Gallbladder (tissue), 1 donor: Measurements from ENCODE around the genes ZNF610, ZNF611, ZNF320, ZNF888, ZNF677 and ZNF765.

DNA sequence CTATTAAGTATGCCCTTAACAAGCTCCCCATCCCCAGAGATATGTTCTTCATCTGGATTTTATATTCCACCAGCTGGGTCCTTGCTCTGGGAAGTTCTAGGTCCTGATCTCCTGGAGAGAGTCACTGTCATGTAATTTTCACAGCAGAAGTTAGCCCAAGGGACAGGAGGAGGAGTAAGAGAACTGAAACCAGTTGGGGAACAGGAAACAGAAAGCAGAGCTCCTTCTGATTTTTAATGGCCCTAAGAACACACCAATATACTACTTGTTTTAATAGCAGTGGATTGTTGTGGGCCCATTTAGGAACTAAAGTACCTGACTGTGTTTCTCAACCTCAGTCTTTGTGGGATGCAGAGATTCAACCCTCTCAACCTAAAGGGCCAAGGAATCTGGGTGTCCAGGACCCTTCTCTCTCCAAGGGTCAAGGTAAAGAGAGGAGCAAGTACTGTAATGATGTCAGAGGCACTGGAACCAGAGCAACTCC, 8.2 kb upstream of the FPR3 start:
- PRO-cap = no peak

GRCh38 chr19:51976128-51976410, 10.6 kb downstream of the ZNF350 start:
- PRO-cap = no peak

DNA sequence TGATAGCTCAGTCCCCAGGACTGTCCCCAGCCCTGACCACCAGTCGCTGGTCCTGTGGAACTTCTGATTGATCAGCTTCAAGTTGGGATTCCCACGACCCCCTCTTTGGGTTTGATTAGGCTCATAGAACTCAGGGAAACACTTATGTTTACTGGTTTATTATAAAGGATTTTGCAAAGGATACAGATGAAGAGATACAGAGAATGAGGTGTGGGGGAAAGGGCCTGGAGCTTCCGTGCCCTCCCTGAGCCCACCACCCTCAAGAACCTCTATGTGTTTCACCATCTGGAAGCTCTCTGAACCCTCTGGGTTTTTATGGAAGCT, 13.8 kb downstream of the PPP2R1A start:
- PRO-cap = no peak

- PRO-cap = no peak
Measured at GRCh38 chr19:52205471-52205812, 15.6 kb downstream of the PPP2R1A start.

- PRO-cap = bidirectional peak, plus-strand start at chr19:52336245, minus-strand start at chr19:52336159
Measured at GRCh38 chr19:52335931-52336465, at the start of gene ZNF610. ZNF610 (plus strand) TSS chr19:52336243.

DNA sequence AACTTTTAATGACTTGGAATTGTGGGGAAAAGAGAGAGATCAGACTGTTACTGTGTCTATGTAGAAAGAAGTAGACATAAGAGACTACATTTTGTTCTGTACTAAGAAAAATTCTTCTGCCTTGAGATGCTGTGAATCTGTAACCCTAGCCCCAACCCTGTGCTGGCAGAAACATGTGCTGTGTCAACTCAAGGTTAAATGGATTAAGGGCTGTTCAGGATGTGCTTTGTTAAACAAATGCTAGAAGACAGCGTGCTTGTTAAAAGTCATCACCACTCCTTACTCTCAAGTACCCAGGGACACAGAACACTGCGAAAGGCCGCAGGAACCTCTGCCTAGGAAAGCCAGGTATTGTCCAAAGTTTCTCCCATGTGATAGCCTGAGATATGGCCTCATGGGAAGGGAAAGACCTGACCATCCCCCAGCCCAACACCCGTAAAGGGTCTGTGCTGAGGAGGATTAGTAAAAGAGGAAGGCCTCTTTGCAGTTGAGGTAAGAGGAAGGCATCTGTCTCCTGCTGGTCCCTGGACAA, 11.3 kb upstream of the ZNF701 start:
- PRO-cap = no peak

DNA sequence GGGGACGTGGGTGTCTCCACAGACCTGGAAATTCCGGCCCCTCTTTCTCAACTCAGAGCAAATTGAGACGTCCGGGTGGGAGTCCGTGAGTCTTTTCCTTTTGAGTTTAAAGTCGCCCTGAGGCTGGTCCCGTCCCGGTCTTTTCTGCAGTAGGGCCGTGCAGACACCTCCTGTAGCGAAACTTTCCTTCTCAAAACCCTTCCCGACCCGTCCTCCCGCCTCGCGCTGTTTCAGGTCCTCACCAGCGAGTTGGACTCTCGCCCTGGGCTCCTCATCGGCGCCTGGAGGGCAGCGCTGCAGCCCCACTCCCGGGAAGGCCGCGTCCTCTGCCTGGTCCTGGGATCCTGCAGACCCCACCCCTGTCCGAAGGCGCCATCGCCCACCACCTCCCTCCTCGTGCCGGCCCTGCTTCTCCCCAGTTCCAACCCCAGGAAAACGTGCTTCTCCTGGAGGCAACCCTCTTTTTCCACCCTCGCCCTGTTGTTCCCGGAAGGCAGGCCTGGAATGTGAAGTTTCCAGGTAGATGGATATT, 15.0 kb downstream of the ZNF701 start:
- PRO-cap = bidirectional peak, plus-strand start at position 274 of the sequence, minus-strand start at position 146 of the sequence

DNA sequence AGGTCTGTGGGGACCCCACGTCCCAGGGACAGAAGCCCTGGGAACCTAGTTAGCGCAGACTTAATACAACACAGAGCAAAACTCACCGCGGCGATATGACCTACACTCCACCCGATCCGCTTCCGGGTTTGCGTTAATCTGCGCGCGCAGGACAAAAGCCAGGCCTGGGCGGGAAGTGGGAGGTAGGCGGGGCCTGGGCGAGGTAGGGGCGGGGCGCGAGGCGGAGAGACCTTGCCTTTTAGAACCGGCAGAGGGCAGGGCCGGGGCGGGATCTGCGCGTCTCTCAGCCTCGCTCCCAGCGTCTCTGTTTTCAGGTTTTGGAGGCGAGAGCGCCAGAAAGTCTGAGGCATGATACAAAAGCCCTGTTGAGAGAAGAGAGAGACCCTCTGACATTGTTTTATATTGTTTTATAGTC, at the start of gene ZNF611:
Gene ZNF611 (minus strand): TSS at position 130 of the 415 bp plus-strand sequence.
- PRO-cap = bidirectional peak, plus-strand start at position 250 of the sequence, minus-strand start at position 130 of the sequence

- PRO-cap = bidirectional peak, plus-strand start at chr19:52897858, minus-strand start at chr19:52897615
Measured at GRCh38 chr19:52897112-52898052, at the start of gene ZNF320. ZNF320 (minus strand) TSS chr19:52897635.

GRCh38 chr19:52923321-52923789, at the start of gene ZNF888:
ZNF888 (minus strand) TSS chr19:52923428.
- PRO-cap = bidirectional peak, plus-strand start at chr19:52923544, minus-strand start at chr19:52923422

DNA sequence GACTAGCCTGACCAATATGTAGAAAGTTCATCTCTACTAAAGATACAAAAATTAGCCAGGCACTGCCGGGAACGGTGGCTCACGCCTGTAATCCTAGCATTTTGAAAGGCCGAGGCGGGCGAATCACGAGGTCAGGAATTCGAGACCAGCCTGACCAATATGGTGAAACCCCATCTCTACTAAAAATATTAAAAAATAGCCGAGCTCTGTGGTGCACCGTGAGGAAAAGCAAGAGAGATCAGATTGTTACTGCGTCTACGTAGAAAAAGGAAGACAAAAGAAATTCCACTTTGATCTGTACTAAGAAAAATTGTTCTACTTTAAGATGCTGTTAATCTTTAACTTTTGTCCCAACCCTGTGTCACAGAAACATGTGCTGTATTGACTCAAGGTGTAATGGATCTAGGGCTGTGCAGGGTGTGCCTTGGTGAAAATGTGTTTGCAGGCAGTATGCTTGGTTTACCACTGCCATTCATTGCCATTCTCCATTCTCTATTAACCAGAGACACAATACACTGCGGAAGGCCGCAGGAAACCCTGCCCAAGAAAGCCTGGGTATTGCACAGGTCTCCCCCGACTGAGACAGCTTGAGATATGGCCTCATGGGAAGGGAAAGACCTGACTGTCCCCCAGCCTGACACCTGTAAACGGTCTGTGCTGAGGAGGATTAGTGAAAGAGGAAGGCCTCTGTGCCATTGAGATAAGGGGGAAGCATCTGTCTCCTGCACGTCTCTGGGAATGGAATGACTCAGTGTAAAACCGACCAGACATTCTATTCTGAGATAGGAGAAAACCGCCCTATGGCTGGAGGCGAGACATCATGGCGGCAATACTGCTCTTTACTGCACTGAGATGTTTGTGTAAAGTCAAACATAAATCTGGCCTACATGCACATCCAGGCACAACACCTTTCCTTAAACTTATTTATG, 12.9 kb upstream of the ZNF888 start:
- PRO-cap = bidirectional peak, plus-strand start at position 387 of the sequence, minus-strand start at position 269 of the sequence

- PRO-cap = no peak
Measured at GRCh38 chr19:52944141-52944885, 18.4 kb downstream of the ZNF816 start.

DNA sequence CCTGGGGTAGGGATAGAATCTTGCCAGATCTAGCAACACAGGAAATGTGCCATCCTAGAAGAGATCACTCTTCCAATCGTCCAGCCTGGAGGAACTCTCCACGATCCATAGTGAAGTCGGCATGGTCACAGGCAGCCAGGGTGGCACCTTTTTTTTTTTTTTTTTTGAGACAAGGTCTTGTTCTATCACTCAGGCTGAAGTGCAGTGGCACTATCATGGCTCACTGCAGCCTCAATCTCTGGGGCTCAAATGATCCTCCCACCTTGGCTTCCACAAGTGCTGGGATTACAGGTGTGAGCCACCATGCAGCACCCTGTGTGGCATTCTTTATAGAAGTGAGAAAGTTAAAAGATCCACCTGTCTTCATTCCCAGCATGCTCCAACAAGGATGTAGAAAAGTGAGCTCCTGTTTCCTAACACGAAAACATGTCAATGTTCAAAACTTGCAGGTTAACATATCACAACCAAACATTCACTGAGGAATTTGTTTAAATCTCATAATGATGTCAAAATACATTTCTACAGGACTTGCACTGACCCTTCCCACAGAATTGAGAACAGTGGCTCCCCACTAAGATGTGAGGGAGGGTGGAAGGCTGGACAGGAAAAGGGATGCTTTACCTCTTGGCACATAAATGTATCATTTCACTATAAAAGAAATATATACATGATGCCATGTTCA, 18.3 kb downstream of the ZNF160 start:
- PRO-cap = no peak

- PRO-cap = no peak
Measured at GRCh38 chr19:53094725-53095078, 8.5 kb downstream of the ZNF160 start.

GRCh38 chr19:53130612-53130881, 2.2 kb downstream of the ZNF415 start:
- PRO-cap = no peak

DNA sequence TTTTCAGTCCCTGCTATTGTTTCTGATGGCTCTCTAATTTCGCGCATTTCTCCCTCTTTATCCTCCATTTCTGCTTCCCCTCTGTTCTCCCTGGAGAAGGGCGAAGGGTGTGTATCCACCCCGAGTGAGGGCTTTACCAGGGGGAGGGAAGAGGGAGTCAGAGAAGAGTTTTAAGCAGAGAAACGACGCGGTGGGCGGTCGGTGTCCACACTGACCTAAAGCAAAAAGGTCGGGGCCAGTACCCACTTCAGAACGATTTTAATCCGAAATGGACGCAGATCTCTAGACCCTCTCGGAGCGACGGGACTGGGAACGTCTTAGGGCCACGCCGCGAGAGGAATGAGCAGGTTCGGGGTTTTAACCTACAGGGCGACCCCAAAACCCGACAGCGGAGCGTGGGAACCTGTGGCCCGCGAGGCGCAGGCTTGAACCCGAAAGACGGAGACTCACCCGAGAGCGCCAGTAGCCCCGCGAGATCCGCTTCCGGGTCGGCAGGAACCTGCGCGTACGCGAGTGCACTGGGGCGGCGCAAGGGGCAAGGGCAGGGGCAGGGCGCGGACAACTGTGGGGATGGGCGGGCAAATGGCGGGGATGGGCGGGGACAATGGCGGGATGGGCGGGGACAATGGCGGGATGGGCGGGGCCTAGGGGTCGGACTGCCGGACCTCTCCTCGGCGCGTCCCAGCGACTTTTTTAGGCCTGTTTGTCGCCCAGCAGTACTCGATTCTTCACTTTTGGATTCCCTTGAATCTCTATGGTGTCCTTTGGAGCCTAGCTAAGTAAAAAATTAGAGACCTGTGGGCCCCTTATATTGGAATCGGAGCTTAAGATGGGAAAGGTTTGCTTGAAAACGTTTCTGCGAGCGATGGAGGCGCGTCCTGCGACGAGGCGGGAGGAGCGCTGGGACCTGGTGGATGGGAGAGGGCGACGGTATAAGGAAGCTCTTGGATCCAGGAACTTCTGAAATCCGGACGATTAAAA, at the start of gene ZNF677:
Gene ZNF677 (minus strand): TSS at position 490 of the 981 bp plus-strand sequence.
- PRO-cap = bidirectional peak, plus-strand start at position 625 of the sequence, minus-strand start at position 427 of the sequence

DNA sequence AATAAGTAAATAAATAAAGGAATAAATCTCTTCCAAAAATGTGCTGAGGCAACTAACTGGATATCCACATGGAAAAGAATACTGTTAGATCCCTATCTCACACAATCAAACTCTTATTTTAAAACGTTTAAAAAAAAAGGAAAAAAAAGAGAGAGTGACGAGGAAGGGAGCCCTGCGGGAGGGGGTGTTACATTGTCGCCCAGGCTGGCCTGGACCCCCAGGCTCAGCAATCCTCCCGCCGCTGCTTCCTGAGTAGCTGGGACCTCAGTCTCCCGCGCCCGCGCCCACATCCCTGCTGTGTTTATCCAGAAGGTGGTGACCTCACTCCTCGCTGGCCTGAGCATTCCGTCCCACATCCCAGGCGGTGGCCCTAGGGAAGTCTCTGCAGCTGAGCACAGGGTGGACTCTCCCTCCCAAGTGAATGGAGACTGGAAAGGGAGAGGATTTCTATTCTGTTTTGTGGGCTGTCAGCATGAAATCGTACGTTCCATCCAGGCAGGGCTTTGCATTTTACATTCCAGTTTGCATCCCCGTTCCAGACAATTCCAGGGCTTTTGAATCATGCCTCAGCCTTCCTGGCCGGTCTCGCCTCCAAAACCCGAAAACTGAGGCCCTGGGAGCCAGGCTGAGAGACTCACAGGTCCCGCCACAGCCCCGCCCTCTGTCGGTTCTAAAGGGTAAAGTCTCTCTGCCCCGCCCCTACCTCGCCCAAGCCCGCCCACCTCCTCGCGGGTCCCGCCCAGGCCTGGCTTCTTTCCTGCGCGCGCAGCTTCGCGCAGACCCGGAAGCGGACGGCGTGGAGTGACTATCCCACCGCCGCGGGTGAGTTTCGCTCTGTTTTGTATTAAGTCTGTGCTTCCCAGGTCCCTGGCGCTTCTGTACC, at the start of gene ZNF765:
Gene ZNF765 (plus strand): TSS at position 778 of the 883 bp plus-strand sequence.
- PRO-cap = bidirectional peak, plus-strand start at position 778 of the sequence, minus-strand start at position 607 of the sequence

- PRO-cap = no peak
Measured at GRCh38 chr19:53463251-53463837, 4.2 kb upstream of the ZNF813 start.

DNA sequence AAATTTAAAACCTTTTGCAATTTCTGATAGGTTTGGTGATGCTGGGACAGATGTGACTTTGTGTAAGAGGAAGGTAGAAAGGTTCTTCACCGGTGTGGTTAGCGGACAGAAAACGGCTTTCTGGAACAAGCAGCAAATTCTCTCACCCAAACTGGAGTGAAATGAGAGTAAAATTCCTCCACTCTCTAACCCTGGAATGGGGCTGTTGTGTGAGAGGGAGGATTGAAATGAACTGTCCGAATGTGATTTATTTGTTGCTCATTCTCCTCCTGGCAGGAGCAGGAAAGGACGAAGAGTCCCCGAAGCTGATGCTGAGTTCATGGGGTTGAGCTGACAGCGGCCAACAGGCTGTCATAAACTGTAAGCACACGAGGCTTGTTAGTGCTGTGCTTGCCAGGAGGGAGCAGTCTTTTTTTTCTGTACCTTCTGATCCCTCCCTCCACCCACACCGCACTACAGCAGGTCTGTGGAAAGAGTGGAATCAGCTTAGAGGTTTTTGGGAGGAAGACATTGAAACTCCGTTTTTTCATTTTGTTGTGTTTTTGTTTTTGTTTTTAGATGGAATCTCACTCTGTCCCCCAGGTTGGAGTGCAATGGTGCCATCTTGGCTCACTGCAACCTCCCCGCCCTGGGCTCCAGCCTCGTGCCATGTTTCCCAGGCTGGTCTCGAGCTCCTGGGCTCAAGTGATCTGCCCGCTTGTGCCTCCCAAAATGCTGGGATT, 33.0 kb upstream of the ZNF331 start:
- PRO-cap = no peak

DNA sequence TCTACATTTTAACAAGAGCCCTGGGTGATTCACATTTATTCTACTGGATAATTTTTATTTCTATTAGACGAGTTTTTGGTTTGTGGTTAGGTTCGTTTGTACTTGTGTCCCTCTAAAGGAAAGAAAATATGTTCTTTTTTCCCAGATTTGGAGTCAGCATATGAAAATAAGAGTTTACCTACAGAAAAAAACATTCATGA, 38.5 kb downstream of the ZNF331 start:
- PRO-cap = no peak